ENCODE measurements around a stretch of chr1.

DNA sequence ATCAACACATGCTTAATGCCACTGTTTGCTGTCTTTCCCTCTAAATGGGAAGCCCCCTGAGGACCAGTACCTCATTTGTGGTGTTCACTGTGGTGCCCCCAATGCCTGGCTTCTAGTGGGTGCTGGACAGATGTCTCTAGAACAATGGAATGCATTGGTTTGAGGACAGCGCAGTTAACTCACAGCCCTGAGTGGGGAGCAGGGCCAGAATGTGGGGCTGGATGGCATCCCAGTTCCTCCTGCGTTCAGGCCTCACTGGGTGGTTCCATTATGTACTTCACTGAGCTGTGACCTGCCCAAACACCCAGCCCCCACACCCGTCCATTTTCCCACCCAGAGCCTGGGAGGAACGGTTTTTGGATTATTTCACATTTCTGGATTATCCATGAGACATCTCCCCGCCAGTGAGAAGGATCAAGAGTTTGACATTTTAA is 55.2 kb upstream of the WASF2 start:
- PRO-cap: unidirectional peak, minus-strand start at position 246 of the sequence
- RAMPAGE, long total RNA: no peak

GRCh38 chr1:27554168-27554701 is 49.7 kb downstream of the AHDC1 start:
- PRO-cap: no peak
- RAMPAGE, long total RNA: start-site peak on the minus strand at chr1:27554505-27554637, 30 reads

- PRO-cap: no peak
- RAMPAGE, long total RNA: start-site peak on the minus strand at chr1:27560298-27561091, 20 reads
Measured at GRCh38 chr1:27560121-27560746, 43.7 kb downstream of the AHDC1 start.

DNA sequence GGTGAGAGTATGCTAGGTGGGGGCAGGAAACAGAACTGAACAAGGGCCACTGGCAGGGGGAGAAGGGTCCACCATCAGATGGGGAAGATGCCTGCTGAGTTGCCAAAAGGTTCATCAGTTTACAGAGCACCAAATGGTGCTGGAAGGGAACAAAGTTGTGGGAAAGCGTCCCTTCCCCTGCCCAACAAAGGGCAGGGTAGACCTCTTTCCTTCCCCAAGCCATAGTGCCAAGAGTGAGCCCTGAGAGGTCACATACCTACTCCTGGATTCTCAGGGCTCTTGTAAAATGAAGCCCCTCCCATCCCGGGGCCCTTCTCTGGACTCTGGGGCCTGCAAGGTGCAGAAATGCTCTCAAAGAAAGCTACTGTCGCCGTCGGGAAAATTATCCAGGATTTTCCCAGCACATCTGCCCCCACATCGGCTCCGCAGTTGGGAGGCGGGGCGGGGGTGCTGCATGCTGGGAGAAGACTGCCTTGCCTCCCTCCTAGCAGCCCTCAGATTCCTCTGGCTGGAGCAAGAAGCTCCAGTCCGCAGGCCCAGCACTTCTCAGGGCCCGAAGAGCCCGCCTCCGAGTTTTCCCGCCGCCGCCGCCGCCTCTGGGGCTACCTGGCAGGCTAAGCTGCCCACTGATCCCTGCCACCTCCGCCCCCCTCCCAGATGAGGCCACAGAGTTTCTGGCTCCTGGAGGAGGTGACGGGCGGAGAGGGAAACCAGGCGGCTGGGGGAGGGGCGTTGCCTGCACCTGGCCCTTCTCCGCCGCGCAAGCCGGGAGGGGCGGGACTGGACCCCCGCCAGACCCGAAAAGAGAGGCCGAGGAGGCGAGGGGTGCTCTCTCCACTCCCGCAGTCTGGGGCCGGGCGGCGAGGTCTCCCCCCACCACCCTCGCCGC is 29.1 kb downstream of the AHDC1 start:
- PRO-cap: bidirectional peak, plus-strand start at position 497 of the sequence, minus-strand start at position 510 of the sequence; bidirectional peak, plus-strand start at position 845 of the sequence, minus-strand start at position 598 of the sequence
- RAMPAGE, long total RNA: start-site peak on the minus strand centred at position 277 of the sequence, 558 bp wide, 12 reads

DNA sequence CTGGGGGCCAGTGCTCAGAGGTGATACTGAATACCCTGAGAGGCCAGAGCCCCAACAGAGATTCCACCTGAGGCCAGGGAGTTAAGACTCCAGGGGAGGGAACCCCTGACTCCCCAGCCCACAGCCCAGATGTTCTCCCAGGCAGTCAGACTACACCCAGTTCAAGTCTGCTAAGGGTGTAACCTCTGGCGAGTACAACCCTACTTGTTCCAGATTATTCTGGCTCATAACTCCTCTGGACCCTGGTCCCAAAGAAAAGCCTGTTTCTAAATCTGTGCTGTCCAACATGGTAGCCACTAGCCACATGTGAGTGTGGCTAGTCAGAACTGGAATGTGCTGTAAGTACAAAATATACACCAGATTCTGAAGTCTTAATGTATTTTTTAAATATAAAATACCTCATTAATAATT is 26.1 kb downstream of the AHDC1 start:
- PRO-cap: unidirectional peak, minus-strand start at position 152 of the sequence
- RAMPAGE, long total RNA: no peak

- PRO-cap: no peak
- RAMPAGE, long total RNA: no peak
Measured at GRCh38 chr1:27614766-27615506, 11.0 kb upstream of the AHDC1 start.

DNA sequence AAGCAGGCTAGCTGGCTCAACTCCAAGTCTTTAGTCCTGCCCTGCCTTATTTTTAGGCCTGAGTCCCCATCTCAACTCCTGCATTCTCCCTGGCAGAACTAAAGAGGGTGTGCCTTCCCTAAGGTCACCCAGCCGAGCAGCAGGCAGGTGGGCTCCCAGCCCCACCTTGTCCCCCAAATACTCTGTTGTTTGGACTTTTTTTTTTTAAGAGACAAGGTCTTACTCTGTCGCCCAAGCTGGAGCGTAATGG is 13.7 kb upstream of the FGR start:
- PRO-cap: no peak
- RAMPAGE, long total RNA: no peak

DNA sequence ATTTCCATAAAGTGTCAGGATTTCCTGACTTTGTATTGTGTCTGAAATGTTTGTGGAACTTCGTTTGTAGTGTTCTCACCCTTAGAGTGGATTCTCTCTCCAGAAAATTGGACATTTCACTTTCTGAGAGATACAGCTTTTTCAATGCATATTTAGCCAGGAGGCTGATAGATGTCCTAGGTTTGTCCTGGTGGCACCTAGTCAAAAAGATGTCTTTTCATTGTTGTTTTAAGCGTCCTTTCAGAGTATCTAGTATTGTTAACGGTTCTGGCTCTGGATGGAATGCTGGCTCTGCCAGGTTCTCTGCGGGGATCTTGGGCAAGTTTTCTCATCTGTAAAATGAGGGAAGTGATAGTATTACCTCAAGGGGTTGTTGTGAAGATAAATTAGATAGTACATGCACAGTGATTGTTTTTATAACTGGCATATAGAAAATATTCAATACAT is 19.3 kb downstream of the FAM76A start:
- PRO-cap: no peak
- RAMPAGE, long total RNA: no peak

DNA sequence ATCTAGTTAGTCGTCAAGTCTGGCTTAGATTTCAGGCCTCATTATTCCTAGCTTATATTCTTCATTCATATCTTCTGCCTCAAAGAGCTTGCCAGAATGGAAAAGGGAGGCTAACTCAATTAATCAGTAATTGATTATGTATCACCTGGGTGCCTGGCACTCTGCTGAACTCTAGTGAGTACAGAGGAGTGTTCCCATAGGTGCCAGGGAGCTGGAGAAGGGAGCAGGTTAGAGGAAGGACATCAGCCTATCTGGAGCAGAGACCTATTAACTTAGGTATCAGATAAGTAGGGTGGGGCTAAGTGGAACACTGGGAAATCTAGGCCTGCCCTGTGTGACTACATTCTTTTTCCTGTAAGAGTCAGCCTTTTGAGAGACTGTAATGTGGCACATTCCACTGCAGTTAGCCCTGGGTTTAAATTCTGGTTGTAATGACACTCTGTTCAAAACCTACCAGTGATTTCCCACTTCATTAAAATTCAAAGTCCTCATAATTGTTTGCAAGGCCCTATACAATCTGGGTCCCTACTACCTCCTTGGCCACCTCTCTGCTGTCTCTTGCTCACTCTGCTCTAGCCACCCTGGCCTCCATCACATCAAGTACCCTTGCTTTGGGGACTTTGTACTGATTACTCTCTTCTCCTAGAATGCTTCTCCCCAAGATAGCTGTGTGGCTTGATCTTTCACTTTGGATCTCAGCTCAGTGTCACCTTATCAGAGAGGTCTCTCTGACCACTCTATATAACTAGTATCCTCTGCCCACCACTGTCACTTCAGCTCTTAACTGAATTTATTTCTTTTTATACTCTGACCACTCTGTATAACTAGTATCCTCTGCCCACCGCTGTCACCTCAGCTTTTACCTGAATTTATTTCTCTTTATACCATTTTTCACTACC is 12.9 kb downstream of the STX12 start:
- PRO-cap: no peak
- RAMPAGE, long total RNA: no peak

GRCh38 chr1:27789405-27790008 is 16.5 kb downstream of the STX12 start:
- PRO-cap: no peak
- RAMPAGE, long total RNA: no peak

GRCh38 chr1:27831529-27832095 is 1.0 kb downstream of the PPP1R8 start:
- PRO-cap: no peak
- RAMPAGE, long total RNA: no peak

DNA sequence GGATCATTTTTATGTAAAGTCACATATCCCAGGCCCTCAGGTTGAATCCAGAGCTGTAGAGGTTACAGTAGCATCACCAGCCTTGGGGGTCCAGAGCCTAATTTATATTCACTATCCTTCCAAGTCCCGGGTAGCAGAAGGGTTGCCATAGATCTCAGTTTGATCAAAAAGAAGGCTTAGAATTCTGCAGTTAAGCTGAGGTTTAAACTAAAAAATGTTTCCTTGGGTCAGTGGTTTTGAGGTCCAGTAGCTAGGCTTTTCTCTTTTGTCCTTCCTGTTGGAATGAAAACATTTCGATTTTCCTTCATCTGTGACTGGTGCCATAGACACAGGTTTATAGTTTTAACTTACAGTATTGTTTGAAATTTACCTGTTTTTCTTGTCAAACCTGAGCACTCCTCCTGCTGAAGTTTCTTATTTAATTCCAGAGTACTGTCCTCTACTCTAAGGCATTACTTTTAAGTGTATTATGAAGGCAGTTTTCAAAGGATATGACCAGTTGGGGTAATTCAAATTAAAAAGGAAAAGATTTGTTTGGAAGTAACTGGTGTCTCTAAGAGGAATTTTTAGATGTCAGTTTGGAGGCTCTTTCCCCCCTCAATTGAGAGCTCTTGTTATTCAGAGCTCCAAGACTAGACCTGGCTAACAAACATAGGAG is 20.3 kb downstream of the PPP1R8 start:
- PRO-cap: no peak
- RAMPAGE, long total RNA: no peak

- PRO-cap: no peak
- RAMPAGE, long total RNA: no peak
Measured at GRCh38 chr1:27883711-27884231, 11.4 kb downstream of the THEMIS2 start.

- PRO-cap: no peak
- RAMPAGE, long total RNA: no peak
Measured at GRCh38 chr1:27884998-27885423, 12.7 kb downstream of the THEMIS2 start.

GRCh38 chr1:28236848-28237523 is 1.1 kb downstream of the ATP5IF1 start:
- PRO-cap: no peak
- RAMPAGE, long total RNA: no peak

DNA sequence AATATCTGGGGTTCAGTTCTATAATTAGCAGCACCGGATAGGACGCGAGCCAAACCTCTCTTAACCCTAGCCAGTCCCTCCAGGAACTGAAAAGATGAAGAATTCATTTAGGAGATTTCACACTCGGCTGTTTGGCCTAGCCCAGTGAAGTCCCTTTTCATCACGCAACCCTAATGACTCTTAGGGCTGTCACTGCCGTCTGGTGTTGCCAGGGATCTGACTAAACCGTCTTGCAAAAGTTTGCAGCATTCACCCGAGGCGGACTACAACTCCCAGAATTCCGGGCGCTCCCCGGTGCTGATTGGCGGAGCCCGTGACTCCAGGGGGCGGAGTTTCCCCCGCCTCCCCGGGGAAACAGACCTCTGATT is 267 bp upstream of the SESN2 start:
- PRO-cap: bidirectional peak, plus-strand start outside the sequence, minus-strand start at position 218 of the sequence
- RAMPAGE, long total RNA: no peak

GRCh38 chr1:28271951-28272522 is 12.7 kb downstream of the SESN2 start:
- PRO-cap: no peak
- RAMPAGE, long total RNA: no peak

DNA sequence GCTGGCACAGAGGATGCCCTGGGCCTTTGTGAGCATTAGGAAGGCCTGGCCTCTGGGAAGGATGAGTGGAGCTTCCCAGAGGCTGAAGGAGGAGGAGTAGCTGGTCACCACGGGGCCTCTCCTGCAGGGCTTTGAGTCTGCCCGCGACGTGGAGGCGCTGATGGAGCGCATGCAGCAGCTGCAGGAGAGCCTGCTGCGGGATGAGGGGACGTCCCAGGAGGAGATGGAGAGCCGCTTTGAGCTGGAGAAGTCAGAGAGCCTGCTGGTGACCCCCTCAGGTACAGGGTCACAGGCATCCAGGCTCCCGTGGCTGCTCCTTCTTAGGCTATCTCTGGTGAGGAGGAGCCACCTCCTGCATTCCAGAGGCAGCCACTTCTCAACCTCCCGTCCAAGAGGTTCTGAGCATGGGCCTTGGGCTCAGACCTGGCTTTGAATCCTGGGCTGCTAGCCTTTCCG is 13.9 kb downstream of the SESN2 start:
- PRO-cap: no peak
- RAMPAGE, long total RNA: no peak

DNA sequence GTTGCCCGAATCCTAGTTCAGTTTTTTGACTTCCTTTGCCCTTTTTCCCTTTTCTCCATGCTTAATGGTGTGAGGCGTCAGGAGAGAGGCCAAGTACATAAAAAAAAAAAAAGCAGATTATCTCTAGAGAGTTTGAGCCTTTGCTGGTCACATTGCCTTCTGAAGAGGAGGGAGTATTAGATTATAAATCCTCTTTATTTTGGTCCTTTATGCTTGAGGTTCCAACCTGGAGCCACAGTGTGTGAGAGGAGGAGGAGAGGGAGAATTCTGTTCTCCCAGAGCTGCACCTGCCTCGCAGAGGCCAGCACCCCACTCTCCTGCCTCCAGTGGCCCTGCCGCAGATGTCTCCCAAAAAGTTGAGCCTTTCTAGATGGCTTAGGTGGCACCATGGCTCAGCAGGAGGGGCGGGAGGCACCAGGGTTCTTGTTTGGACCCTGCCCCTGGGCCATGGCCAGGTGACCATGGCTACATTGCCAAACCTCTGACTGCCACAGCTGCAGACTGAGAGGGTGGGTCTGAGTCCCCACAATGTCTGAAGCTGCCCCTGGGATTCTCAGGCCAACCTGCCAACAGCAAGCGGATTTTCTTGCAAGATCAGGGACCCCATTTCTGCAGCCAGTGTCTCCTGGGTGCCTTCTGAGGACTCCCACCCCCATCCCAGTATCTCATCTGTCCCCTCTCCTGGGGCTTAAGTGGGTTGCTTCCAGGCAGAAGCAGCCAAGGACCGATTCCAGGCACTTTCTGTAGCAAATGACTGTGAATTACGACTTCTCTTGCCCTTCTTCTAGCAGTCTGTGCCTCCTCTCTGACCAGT is 22.2 kb downstream of the SESN2 start:
- PRO-cap: no peak
- RAMPAGE, long total RNA: start-site peak on the plus strand centred at position 323 of the sequence, 190 bp wide, 17 reads

DNA sequence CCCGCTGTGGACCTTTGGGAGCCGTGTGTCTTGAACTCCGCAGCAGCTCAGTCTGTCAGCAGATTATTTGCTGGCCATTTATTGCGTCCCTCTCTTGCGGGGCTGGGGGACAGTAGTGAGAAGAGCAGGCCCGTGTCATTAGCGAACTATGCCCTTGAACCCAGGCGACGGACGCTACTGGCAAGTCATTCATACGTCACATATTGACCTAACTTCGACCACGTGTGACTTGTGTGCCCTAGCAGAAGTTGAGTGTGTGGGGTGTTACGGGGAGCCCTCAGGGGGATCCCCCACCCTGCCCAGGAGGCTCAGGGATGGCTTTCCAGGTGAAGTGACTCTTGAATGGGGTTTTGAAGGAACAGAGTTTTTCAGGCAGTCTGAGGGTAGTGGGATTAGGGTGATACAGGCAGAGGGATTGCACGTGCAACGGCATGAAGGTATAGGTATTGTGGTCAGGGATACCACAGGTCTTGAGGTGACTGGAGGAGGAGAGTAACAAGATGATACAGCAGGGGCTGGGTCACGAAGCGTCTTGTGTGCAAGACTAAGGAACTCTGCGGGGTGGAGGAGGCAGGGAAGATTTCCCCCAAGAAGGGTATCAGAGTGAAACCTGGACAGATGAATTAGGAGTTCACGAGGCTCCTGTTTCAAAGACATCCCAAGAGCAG is 13.1 kb downstream of the RCC1 start:
- PRO-cap: no peak
- RAMPAGE, long total RNA: no peak